Ureter (tissue), 1 donor: ENCODE measurements around the gene CCBE1.

- PRO-cap, result no peak
Measured at GRCh38 chr18:59347395-59347684, 11.7 kb downstream of the LMAN1 start.

GRCh38 chr18:59515923-59516882 is 157.1 kb upstream of the LMAN1 start:
- PRO-cap, result no peak

- PRO-cap, result bidirectional peak, plus-strand start at chr18:59697706, minus-strand start at chr18:59697422
Measured at GRCh38 chr18:59697192-59697570, at the start of gene CCBE1. Gene CCBE1, minus strand, starts transcription at chr18:59697423.

DNA sequence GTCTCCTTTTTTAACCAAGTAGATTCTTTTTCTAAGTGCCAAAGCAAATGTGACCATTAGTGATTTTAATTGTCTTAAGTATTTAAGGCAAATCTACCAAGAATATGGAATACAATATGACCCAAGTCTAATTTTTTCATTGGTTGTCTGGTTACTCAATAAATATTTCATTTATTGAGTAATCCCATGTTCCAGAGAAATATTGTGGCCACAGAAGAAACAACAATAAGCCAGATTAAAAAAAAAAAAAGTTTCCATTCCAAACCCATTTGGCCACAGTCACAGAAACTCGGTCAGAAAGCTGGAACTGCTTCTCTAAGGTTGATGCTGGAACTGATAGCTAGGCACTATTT is 71.8 kb upstream of the CCBE1 start:
- PRO-cap, result no peak

DNA sequence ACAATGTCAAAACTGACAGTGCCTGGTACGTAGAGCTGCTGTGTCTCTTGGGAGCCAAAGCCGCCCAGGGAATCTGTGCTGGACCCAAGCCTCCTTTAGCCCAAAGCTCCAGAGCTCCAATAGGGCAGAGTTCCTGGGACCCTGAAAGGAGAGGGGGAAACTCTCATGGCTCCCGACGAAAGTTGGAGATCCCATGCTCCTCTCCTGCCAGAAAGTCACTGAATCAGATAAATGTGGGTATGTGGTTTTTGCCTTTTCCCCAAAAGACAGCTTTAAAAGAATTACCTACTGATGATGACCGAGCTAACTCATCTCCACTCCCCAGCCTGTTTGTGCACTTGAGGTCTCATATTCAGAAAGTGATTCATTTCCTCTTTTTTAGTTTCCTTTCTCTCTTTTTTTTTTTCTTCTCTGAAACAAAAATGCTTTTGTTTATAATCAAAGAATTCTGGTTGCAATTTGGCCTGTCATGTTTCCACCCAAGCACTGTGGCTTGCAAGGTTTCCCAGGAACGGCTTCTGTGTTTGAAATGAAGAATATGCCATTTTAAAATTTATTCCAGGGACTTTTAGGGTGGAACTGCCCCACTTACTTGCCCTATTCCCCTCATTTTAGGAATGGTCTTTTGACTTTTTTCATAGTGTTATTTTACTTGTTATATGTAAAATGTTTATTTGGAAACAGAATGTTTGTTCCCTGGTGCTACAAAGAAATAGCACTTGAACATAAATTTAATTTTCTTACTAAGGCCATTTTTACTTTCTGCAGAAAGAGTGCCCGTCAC is 14.0 kb upstream of the PMAIP1 start:
- PRO-cap, result no peak

- PRO-cap, result no peak
Measured at GRCh38 chr18:61543425-61543871, 210.2 kb downstream of the CDH20 start.

DNA sequence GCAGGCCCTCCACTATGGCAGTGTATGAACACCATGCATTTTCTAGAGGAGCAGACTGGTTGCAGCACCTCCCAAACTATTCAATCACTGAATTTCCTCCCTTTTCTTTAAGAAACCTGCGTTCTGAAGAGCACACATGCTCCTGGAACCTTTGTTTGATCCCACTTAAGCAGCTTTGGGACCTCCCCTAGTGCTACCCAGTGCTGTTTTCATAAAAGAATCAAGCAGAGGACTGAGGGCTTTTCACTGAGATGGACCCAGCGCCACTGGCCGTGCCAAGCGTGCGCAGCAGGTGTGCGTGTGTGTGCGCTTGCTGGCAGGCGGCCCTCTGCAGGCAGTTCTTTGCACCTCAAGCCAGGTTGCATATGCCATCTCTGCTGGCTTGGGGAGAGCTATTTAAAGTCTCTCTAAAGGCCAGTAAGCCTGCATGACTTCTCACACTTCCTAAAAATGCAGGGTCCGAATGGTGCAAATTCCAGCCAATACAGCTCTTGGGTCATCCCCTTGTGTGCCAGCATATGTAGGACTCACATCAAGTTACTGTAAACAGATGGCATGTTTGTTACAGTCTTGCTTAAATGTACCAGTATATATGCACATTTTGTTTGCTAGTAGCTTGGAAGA is 255.5 kb downstream of the RNF152 start:
- PRO-cap, result no peak

DNA sequence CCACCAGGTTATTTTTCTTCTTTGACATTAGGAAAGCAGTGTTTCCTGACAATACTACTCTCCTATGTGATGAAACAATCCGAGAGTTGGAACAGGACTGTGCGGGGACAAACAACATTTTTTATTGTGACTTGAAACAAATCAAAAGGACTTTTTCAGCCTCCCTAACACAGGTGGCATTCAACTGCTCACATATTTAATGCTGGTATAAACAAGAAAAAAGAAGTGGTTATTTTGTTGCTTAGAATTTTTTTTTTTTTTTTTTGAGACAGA is 237.1 kb downstream of the RNF152 start:
- PRO-cap, result no peak

- PRO-cap, result no peak
Measured at GRCh38 chr18:61887738-61888320, 5.0 kb downstream of the RNF152 start.

DNA sequence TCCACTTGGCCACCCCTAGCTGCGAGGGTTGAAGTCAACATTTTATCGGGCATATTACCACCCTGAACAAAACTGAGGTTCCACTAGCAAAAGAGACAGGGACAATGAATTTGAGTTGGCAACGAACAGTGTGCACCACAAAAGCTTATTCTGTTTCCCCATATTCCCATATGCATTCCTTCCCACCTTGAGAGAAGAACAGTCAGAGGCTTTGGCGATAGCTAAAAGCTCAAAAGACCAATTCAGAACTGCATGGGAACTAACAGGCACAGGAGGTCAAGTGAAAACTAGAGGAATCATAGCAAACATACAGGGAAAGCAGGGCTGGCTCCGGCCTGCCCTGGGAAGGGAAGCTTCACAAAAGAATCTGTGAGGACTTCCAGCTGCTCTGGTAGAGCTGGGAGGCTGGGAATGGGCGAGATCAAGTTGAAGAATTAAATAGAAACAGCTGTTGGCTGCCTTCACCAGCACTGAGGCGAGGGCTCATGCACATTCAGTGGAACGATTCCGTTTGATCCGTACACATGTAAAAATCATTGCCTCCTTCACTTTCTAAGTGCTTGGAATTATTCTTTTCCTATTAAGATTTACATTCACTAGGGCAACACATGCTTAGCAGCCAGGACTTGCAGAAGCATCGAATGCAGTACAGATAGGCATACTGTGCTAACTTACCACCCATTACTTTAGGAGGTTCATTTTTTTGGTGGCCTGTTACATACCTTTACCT is 125.2 kb upstream of the RNF152 start:
- PRO-cap, result no peak

GRCh38 chr18:62089205-62089653 is 97.6 kb downstream of the PIGN start:
- PRO-cap, result no peak

DNA sequence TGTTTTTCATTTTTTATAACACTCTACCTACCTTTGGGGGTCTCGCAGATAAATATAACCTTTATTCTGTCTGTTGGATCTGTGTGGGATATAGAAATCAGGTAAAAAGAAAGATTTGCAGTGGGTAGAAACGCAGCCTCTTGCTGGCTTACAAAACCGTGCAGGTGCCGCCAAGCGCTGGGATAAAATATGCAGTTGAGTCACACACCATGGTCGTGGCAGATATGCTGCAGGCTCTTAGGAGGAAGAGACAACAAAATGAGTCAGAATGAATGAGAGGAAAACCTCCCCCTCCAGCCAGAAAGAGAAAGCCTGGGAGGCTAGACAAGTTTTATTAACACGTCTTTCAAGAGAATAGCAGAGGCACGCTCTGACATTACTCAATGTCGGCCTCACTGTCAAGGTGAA is 37.2 kb upstream of the ZCCHC2 start:
- PRO-cap, result no peak

- PRO-cap, result no peak
Measured at GRCh38 chr18:62505701-62506595, 16.9 kb upstream of the ZCCHC2 start.

DNA sequence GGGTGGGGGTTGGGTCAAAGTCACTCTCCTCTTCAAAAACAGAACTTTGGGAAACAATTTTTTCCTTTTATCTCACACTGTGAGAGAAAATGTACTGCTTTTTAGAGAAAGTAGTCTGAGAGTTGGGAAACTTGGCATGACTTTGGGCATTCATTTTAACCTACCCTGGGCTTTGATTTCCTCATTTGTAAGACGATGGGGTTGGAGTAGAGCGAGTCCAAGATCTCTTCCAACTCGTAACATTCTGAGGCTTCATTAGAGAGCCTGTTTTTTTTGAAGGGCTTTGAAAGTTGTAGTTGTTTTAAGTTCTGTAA is 8.3 kb downstream of the PHLPP1 start:
- PRO-cap, result no peak

DNA sequence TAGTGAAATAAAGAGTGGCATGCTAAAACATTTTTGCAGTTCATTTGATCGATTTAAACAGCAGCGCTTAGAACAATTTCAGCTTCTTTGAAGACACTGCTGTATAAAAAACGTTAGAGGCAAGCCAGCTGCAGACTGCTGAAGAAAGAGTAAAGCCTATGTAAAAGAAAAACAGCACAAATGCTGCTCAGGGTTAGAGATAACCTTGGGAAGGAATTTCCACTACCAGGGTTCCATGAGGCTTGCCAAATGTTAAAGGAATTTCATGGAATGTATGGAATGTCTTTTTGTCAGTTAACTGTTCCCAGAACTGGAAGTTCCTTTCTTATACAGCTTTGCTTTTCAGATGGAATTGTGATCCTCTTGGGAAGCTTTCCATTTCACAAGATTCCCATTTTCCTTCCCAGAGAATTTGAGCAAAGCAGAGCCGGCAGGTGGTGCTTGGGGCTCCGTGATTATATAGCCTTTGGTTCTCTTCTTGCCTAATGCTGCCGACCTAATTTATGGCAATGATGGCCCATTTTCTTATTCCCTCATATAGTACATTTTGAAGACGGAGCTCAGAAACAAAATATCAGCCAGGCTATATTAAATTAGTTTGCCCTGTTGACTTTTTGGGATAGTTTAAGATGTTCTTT is 162.1 kb downstream of the PHLPP1 start:
- PRO-cap, result no peak

DNA sequence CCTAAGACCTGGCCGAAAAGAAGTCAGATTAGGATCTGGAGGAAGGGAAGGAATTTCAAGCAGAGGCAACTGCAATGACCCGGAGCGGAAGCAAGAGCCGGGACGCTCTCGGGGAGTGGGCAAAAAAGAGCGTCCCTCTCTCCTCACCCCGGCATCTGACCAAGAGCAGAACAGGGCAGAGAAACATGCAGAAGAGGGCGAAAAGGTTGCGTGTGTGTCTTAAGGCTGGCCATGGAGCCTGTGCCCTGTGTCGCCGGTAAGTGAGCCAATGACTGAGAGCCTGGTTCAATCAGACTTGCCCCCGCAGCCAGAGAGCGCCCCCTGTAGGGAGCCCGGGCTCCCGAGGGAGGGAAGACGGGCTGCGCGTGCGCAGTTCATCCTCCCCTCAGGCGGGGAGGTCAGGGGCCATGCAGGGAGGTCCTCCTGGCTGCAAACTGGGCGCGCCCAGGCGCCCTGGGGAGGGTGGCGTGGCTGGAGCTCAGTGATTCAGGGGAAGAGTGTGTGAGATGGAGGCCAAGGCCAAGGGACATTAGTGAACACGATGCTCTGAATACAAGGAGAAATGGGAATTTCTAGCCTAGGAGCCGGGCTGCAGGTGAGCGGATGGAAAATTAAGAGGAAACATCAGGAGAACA is 276.6 kb downstream of the PHLPP1 start:
- PRO-cap, result no peak

DNA sequence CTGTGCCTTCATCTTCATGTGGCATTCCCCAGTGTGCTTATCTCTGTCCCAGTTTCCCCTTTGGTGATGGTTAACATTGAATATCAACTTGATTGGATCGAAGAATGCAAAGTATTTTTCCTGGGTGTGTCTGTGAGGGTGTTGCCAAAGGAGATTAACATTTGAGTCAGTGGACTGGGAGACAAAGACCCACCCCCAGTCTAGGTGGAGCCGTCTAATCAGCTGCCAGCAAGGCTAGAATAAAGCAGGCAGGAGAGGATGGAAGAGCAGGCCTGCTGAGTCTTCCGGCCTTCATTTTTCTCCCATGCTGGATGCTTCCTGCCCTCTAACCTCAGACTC is 287.7 kb downstream of the PHLPP1 start:
- PRO-cap, result no peak

DNA sequence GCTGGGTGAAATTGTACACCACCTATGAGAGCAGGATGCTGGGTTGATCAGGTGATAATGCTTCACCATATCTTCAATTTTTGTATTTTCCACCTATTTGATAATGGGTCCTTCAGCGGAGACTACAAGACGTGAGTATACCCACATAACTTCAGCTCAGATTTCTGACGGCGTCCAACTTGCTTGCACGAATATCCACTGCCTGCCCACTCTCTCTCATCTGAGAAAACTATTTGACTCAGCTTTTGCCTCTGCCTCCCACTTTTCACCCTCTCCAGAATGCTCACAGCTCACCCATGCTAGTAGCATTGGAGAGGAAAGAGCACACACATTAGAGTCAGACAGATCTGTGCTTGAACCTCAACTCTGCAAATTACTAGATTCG is 166.8 kb downstream of the BCL2 start:
- PRO-cap, result no peak

DNA sequence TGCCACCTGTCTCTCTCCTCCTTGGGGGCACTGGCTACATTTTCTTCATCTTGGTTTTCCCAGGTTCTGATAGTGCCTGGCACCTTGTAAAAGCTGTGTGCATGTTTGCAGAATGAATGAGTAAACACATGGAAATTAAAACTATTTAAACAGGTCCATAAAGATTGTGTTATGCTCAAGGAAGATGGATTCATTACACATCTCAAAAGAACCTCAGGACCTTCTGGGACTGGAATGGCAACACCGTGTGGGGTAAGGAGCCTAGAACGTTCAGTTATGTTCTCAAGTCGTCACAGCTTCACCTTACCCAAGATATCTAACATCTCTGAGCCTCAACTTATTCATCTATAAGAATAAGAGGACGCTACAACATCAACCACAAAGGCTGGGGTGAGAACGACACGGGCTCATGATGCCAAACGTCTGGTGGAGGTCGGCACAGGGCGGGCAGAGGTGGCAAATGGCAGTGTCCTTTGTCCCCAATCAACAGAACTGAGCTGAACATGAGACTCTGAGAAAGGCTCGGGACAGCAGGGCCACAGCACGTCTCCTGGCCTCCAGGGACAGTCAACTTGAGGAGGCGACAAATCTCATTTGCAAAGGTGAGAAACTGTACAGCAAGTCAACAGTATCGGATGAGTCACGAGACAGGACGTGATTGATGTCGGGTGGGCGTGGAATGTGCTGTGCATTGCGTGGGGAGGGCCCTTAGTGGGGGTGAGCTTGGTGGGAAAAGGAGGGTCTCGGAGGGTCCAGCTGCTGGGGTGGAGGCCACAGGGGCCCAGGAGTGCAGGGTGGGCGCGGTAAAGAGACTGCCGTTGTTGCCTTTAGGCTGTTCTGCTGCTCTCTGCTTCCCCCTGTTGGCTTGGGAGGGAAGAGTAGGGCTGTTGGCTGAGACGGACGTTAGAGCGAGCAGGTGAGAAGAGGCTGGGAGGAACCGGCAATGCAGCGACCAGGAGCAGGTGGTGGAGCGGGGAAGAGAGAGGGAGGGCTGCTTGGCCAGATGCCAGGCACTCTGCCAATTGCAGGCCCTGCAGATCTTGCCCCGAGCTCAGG is 164.5 kb downstream of the BCL2 start:
- PRO-cap, result no peak

- PRO-cap, result no peak
Measured at GRCh38 chr18:63181855-63182318, 137.7 kb downstream of the BCL2 start.